Bronchus fibroblast of lung (primary cell): ENCODE measurements around a stretch of chr11.

DNA sequence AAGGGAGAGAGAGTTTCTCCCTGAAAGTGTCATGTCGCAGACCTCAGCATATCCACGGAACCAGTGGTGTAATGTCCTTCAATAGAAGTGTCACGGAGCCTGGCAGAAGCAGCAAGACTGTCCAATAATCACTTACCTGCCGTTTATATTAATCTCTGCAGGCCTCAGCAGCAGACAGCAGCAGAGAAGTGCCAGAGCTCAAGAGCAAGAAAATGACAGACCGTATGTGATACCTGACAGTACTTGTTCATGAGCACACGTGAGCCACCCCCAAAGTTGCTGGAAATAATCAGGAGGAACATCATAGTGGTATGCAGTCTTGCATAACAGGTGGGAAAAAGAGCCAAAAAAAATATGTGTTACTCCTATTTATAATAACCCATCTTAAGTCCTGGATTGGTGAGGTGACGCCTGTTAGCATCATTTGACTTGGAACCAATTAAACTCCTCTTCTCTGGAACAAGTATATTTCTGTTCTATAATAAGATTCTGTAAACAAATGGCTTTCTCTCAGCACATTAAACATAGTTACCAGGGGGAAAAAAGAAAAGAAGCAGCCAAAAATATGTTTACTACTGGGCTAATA lies 7.7 kb upstream of the SLN start:
- RAMPAGE, long total RNA: no peak

DNA sequence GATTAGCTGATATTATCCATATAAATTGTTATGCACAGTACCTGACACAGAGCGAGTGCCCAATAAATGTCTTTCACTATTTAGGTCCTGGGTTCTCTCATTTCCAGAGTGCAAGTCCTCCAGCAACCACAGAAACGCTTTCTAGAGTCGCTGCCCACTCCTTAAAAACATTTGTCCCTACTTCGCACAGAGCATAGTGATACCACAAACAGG lies 807 bp downstream of the SLC35F2 start:
- RAMPAGE, long total RNA: no peak

DNA sequence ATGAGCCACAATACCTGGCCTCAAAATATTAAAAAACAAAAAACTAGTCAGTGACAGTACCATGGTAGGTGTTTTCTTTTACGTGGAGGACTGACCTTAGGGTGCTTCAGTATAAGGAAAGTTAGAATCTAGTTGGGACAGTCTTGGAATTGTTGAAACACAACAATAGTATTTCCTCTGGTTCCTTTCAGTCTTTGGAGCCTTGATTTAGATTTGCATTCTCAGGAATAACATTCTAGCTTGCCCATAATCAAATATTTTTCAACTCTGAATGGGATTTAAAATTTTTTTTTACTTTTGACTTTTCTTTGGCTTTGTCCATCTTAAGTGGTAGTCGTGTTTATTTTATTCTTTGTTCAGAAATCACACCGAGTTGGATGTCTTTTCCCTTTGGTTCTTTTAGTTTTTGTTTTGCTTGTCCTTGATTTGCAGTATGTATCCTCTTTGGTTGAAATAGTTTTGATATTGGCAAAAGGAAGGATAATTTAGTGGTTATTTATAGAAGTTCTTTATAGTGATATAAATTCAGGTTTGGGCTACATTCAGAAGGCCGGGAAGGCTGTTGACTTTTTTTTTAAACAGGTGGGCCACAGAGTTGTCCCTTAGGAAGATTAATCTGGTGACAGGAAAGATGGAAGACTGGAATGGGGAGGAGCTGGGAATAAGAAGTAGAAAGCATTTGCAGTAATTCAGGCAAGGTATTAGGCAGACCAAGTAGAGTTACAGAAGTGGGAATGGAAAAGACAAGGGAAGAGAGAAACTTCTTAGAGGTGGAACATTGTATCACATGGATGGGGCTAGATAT lies 47.6 kb downstream of the CUL5 start:
- RAMPAGE, long total RNA: no peak

DNA sequence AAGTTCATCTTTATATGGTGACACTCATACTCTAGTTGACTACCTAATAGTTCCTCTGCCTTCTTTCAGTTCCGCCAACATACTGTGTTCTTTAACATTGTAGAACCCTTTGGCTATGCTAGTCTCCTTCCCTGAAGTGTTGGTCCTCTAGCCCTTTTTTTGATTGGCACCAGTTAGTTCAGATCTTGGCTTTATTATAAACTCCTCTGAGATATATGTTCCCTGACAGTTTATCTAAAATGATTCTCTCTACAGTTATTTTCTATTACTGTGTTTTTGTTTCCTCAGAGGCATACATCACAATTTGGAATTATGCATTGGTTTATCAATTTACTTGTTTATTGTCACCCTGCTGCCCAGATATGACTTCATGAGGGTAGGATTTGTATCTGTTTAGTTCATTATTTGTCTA lies 1.6 kb downstream of the ATM start:
- RAMPAGE, long total RNA: no peak

GRCh38 chr11:108586647-108587052 lies 6.9 kb downstream of the EXPH5 start:
- RAMPAGE, long total RNA: no peak

- RAMPAGE, long total RNA: no peak
These were observed 145.2 kb downstream of the DDX10 start for GRCh38 chr11:108809933-108810513.

GRCh38 chr11:108960387-108961044 lies 295.6 kb downstream of the DDX10 start:
- RAMPAGE, long total RNA: no peak

DNA sequence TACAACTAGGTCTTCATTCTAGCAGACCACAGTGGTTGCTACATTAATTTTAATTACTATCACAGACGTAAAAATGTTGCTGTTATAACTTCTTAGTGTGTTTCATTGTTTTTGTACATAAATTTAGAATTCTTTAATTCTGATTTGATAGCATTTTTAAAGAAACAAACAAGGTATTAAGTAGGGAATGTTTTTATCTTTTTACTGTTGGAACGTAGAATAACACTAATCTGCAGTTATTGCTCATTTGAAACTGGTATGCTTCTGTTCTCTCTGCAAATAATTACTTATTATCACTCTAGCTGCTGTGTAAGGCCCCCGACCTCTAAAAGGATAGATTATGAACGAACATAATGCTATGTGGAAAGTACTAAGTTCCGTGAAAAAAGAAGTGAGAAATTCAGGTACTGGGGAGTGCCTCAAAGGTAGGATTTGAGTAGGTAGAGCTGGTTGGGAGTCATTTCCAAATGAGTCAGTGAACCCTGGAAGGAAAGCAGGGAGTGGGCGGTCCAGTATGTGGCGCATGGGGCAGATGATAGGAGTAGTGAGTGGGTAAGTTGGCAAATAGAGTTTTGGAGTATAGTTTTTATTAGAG lies 2.2 kb downstream of the ZC3H12C start:
- RAMPAGE, long total RNA: no peak

- RAMPAGE, long total RNA: no peak
These were observed 38.7 kb downstream of the RDX start for GRCh38 chr11:110257571-110258328.

DNA sequence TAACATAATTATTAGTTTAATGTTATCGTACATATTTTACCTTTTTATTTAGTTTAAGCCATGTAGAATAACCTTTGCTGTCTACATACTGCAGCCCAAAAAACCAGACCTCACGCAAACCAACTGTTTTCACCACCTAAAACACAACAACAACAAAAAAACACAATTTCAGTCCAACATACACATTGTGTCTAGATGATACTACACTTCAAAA lies 31.8 kb downstream of the RDX start:
- RAMPAGE, long total RNA: no peak

- RAMPAGE, long total RNA: no peak
These were observed 631 bp downstream of the RDX start for GRCh38 chr11:110295640-110296325.

- RAMPAGE, long total RNA: no peak
These were observed 66.6 kb upstream of the FDX1 start for GRCh38 chr11:110362874-110363749.

- RAMPAGE, long total RNA: no peak
These were observed 27.0 kb downstream of the FDX1 start for GRCh38 chr11:110456820-110457086.

DNA sequence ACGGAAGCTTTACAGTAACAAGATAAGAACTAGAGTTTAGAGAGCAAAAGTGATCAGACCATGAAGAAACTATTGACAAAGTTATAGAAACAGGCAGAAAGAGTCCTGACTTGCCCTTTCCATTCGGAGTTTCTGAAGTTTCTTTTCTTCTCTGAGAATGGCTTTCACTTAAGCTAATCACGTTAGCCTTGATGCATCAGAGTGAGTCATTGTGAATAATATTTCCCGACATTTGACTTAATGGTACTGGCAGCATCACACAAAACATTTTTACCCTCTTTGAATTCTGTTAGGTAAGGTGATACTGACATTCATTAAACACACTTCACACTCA lies 120.7 kb upstream of the ARHGAP20 start:
- RAMPAGE, long total RNA: no peak

DNA sequence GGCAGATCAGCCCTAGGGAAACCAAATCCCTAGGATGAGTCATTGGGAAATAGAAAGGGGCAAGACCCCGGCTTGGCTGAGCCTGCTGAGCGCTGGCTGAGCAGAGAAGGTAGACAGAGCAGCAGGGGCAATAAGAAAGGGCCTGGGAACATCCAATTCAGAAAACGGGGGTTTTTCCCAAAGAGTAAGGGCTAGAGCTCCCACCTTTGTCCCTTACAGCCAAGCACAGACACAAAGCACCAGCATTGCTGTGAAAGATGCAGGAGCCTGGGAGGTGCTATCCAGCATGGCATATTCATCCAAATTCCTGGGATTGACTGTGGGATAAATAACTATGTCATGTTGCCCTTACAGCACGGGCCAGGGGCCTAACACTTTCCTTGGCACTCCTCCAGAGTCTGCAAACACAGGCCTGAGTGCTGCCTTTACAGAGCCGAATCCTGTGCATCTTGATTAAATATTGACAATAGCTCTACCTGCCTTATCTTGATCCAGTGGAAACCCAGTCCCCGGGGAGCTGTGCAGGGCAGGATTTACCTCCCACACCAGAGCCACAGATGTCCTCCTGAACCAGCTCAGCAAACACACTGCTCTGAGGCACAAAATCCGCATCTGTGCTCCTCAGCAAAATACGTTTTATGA lies 36.2 kb downstream of the POU2AF3 start:
- RAMPAGE, long total RNA: no peak

GRCh38 chr11:111417557-111418281 lies 38.6 kb upstream of the POU2AF1 start:
- RAMPAGE, long total RNA: no peak

- RAMPAGE, long total RNA: no peak
These were observed 23.0 kb downstream of the SIK2 start for GRCh38 chr11:111625166-111625768.

DNA sequence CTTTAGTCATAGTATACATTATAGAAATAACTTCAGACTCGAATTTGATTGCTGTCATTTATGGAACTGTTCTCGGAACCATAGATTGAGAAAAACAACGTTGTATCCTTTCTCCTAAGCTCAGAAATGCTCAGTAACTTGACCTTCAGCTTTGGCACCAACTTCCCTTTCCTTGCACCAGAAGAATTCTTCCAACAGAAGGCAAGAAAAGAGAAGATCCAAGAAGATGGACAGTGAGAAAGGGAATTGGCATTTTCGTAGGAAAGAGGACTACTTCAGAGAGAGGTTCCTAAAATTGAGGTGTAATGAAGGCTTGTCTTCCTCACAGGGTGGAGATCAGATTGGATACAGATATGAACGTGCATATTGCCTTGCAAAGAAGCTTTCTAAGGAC lies 51.0 kb downstream of the SIK2 start:
- RAMPAGE, long total RNA: no peak

DNA sequence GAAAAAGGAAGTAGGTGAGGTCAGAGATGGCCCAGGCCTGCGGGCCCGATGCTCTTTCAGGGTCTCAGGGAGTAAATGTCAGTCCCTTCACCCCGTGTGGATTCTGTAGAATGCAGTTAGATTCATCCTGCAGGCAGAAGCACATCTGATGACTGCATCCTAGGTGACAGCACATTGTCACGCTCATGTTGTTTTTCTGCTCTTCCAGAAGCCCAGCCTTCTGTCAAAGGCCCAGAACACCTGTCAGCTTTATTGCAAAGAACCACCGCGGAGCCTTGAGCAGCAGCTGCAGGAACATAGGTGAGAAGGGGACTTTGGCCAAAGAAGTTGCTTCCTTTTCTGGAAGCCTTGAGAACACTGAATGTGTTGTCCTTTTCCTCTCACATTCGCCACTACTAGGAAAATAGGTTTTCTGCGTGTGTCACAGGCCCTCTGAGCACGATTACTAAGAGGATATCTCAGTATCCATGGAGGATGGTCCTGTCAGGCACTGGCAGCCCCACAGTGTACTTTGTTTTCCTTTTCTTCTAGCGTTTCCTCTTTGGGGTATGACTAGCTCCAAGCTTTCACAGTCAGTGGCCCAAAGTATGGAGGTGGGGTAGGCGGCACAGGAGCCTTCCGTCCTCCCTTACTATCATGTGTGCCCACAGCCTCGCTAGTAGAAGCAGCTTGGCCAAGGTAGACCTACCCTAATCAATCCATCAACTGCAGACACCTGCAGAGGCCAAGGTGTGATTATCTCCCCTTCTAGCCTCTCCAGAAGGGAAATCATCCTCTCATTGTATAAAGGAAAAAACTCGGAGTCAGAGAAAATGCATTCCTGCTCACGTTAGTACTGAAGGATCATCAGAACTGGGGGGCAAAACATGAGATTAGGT lies 43.5 kb downstream of the PPP2R1B start:
- RAMPAGE, long total RNA: no peak

GRCh38 chr11:111759650-111760144 lies 6.5 kb downstream of the PPP2R1B start:
- RAMPAGE, long total RNA: no peak